ENCODE results near the genes TXLNB and NMBR.

DNA sequence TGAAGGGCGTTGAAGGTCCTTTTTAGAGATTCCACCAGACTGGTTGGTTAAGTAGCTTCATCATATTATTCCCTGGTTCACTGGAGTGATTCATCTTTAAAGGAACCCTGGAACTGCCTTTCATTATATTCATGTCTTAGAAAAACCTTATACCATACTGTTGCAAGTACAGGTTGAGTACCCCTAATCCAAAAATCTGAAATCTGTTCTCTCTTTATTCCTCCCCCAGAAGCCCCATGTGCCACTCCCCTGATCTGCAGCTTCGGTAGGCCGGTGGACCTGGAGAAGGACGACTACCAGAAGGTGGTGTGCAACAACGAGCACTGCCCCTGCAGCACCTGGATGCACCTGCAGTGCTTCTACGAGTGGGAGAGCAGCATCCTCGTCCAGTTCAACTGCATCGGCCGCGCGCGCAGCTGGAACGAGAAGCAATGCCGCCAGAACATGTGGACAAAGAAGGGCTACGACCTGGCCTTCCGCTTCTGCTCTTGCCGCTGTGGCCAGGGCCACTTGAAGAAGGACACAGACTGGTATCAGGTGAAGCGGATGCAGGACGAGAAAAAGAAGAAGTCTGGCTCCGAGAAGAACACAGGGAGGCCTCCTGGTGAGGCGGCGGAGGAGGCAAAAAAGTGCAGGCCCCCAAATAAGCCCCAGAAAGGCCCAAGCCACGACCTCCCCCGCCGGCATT, 31.3 kb downstream of the HECA start:
- RRBS = no CpG with 5 or more reads among the region's 25 CpGs

DNA sequence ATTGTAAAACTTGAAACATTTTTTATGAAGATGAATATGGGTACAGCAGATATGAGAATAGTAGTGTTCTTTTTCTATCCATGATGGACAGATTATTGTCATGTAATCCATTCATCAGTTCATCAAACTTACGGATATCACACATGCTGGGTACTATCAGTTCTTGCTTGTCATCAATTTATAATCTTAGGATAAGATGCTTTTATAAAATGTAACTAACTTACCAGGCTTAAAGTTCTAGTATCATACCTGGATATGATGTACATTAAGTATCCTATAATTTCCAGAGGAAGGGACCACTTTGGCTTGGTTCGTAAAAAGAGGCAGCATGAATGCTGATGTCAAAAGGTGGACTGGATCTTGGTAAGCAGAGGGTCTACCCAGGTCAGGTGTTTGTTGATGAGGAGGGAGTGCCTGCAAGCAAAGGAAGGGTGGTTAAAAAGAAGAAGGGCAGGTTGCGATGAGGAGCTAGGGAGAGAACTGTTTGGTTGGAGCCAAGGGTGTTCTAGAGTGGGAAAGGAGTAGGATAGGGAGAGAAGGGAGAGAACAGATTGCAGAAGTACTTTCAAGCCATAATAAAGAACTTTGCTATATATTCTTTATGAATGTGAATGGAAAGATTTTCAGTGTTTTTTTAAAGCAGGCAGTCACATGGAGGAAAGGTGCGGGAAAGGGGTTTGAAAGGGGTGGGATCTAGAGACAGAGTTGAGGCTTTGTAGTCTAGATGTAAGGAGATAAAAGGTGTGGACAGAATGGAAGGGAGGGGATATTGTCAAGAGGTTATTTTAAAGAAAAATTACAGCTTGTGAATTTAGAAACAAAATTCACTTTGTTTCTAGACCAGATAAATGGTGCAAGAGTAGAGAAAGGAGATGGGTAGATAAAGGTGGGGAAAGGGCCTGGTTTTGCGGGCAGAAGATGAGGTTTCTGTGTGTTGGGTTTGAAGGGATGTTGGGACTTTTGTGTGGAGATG, 35.6 kb downstream of the HECA start:
- RRBS = no CpG with 5 or more reads among the region's 5 CpGs

DNA sequence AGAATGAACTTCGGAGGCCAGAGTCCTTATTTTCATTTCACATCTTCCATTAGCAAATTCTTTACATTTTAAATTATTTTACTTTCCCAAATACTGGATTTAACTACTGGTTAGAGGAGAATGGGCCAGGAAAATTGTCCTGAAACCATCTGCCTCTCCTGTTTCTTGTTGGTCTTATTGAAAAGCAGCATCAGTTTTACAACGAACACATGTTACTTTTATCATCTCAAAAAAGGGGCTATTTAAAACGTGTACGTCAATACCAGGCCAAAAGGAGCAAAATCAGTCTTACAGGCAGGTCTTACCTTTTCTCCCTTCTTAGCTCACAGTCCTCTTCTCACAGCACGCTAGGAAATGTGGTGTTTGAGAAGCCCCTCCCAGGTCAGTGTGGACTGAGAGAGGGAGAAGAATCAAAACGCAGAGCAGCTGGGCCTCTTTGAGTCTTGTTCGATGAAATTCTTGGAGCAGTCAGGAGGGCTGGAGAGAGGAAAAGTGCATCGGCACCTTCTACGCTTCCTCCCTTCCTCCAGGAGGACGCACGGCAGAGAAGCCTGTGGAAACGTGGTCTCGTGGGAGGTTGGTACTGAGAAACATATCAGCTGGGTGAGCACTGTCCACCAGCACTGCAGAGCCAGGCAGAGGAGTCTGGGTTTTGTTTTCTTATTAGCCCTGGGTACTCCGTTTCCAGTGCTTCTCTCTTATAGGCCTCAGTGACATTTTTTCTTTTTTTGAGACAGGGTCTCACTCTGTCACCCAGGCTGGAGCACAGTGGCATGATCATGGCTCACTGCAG, 52.8 kb downstream of the TXLNB start:
- RRBS = no CpG with 5 or more reads among the region's 14 CpGs

DNA sequence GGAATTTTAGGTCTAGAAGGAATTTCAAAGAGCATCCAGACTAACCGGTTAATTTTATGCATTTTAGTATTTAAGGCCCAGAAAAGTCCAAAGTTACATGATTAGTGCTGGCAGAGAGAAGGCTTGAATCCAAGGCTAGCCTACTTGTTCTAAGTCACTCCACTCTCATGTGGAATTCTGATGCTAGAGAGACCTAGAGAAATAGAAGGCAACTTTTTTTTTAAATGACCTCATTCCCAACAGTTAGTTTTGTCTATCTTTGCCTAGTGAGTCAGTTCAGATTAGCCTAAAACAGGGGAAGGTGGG, 13.7 kb downstream of the TXLNB start:
- RRBS = no CpG with 5 or more reads among the region's 1 CpG

GRCh38 chr6:139291536-139292596, at the start of gene TXLNB:
Gene TXLNB (minus strand): TSS chr6:139291998.
- RRBS = no CpG with 5 or more reads among the region's 12 CpGs

GRCh38 chr6:139369693-139370873, 4.4 kb downstream of the CITED2 start:
- RRBS = no CpG with 5 or more reads among the region's 11 CpGs

DNA sequence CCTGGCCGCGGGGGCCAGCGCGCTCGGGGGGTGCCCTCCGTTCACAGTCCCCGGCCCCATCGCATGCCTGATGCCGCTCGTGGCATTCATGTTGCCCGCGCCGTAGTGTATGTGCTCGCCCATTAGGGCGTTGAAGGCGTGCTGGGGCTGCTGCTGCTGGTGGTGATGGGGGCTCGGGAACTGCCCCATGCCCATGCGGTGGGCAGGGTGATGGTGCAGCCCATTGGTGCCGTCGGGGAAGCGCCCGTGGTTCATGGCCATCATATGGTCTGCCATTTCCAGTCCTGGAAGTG, 833 bp downstream of the CITED2 start:
- RRBS = under 1% methylated on average over 5 of the region's 22 CpGs

DNA sequence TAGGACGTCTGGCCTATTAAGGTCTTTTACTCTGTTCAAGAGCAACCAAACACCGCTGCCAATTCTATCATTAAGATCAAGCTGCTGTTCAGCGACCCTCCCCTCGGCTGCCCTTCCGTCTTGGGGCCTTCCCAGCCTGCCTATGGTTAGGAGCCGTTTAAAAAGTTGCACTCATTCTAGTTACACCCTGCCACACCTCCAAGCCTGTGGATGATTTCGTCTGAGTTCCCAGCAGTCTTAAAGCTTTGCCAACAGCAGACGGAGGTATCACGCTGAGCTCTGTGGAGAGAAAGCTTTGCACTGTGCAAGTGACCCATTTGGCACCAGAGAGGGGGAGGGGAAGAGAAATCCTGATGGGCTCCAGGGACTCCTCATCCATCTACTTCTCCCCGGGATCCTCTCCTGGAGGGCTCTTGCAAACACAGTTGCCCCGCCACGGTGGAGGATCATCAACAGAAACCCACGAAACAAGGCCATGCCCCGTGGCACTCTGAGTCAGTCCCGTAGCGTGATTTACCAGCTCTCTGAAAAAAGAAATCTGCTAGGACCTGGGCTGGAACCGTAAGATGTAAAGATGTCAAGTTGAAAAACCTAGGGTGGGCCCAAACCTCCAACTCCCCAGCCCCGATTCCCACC, 98.8 kb upstream of the CITED2 start:
- RRBS = no CpG with 5 or more reads among the region's 18 CpGs

DNA sequence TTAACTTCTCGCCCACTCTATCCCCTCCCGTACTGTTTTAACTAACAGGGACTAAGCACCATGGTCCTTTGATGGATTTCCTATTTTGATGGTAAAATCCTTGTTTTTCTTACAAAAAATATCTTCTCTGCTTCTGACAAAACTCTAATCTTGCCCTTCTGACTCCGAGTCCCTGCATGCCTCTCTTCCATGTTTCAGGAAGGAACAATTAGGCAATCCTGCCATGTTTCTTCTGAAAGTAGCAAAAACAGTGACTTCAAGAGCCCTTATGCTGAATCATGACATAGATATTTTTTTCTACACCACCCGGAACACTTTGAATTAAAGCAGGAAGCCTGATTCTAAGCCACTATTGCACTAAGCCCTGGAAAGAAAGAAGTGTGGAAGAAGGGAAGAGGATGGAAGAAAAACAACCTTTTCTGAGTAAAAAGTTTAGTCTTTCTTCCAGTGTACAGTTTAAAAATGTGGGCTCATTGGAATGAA, 159.1 kb upstream of the CITED2 start:
- RRBS = no CpG with 5 or more reads among the region's 4 CpGs

DNA sequence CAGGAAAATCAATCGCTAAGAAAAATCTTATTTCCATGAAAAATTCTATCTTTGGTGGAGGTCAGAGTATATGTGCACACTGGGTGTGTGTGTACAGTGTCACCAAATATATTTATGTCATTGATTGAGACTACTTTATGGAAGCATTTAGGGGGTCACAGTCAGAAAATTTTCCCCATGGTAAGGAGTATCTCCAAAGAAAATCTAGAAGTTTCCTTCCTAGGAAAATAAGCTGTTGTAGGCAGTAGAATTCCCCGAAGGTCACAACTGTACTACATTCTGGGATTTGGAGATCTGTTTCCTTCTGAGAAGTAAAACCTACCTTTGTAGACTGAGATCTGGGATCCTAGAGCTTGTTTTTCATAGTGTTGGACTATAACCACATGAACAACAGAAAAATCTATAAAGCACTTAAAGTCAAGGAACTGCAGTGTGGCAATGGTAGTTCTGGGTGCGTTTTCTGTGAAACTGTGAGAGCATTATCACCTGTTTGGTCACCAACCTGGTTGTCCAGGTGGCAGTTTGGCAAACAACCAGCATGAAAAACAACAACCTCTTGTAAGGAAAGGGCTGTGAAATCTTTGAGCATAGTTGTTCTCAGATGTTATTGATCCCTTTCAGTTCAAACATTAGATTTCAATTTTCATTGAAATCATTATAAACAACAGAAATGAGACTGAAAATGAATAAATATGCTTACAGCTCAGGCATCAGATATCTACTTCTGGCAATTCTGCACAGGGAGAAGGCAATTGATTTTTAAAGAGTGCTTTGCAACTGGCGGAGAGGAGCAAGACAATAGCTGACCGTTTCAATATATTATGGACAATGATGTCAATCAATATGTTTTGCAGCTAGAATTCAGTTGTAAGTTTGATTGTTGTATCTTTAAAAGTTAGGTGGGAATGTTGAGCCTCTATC, 215.7 kb upstream of the CITED2 start:
- RRBS = no CpG with 5 or more reads among the region's 5 CpGs

DNA sequence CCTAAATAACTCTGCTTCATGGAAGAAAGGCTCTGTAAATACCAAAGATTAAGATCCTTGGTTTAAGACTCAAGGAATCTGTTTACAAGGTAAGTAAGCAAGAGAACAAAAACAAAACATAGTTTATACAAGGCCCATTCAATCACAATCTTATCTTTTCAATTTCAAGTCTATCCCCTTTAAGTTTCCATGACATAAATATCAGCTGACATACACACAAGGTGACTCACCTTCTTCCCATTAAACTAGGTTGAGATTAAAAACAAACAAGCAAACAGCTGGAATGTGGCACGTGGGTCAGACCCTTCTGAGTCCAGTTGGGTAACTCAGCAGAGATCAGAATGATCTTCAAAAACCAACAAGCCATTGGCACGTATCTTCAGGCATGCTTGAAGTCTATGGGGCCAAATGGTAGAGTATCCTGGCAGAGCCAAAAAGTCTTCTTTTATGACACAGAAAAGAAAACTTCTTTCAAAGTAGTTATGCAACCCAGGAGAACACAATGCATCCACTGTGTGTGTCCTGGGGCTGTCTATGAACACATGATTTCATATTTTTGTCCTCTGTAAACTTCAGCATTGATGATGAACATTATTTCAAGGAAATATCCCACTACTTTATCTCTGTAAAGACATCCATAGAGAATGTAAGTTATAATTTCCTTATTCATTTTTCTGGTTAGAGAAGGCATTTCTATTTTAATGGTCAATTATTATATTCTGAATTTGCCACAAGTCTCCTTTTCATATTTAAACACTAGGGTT, 603.5 kb upstream of the CITED2 start:
- RRBS = no CpG with 5 or more reads among the region's 2 CpGs

GRCh38 chr6:140101335-140101936, 727.0 kb upstream of the CITED2 start:
- RRBS = no CpG with 5 or more reads among the region's 3 CpGs

DNA sequence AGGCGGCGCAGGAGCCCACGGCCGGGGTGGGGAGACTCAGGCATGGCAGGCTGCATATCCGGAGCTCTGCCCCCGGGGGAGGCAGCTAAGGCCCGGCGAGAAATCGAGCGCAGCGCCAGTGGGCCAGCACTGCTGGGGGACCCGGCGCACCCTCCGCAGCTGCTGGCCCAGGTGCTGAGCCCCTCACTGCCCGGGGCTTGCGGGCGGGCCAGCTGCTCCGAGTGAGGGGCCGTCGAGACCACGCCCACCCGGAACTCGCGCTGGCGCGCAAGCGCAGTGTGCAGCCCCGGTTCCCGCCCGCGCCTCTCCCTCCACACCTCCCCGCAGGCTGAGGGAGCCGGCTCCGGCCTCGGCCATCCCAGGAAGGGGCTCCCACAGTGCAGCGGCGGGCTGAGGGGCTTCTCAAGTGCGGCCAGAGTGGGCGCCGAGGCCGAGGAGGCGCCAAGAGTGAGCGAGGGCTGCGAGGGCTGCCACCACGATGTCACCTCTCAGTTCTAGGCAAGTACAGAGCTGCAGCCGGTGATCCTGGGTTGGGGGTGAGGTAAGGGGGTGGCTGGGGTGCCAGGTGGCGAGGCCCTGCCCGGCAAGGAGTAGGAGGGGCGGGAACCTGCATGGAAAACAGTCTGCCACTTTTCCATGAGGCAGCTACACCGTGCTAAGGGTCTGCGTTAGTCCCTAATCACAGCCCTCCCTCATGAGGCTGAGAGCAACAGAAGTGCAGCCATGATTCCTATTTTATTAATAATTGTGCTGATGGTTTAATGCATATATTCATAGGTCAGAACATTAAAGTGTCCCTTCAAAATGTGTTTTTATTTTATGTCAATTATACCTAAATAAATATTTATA, 774.0 kb upstream of the CITED2 start:
- RRBS = 92% methylated on average over 11 of the region's 51 CpGs

GRCh38 chr6:140388879-140389303, 1014.4 kb upstream of the CITED2 start:
- RRBS = no CpG with 5 or more reads among the region's 3 CpGs

DNA sequence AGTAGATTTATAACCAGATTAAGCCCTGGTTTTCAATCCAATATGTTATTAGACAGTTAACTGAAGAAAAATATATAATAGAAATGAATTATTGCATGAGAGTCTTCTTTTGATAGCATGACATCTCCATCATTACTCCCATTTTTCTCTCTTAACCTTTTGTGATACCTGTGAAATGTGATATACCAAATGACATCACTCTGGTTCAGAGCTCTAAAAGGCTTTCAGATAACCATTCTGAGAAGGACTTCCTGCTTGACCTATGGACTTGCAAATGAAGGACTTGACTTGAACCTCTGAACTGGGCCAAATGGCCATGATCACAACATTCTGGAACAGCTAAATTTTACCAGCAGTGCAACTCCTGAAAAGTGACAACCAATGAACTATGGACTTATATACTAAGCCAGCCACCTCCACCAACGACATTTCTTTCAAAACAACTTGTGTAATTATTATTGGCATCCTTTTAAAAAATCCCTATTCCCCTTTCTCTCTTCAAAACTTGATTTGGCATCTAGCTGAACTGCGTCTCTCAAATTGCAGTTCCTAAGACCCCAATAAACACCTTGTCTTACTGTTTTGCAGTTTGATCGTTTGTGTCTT, 1085.8 kb upstream of the CITED2 start:
- RRBS = no CpG with 5 or more reads among the region's 3 CpGs

DNA sequence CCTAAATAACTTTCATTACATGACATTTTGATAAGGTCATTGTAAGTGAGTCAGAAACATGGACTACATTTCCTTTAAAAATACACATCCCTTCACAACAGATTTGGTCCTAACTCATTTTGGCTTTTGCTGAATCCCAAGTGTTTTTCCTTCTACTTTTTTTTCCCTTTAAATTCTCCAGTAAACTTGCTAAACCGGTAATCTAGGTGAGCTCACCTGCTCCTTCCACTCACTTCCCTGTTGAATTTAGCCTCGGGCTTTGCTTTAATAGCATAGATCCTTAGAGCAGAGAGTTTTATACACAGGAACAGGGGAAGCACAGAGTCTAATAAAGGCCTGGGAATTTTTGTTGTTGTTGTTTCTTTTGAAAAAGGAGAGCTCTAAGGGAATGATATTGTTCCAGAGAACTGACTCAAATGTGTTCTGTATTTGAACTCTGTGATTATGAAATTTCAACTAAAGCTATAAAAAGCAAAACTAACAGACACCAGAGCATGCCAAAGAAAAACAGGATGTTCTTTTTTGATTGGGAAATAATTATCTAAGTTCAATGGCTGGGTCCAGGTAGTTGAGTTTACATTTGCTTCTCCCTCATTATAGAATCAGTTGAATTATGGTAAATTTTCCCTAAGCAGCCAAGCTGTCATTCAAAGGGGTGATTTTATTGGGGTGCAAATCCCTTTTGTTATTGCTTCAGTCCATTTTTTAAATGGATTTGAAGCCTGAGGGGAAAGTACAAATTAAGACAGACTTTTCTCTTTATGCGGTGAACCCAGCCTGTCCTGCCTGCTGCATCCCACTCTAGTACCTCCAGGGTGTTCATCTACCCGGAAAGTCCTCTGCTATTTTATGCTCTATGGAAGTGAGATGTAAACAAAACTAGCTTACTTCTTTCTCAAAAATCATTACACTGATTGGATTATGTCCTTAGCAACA, 1088.5 kb upstream of the CITED2 start:
- RRBS = no CpG with 5 or more reads among the region's 4 CpGs

- RRBS = no CpG with 5 or more reads among the region's 2 CpGs
These were observed 1235.4 kb upstream of the CITED2 start for GRCh38 chr6:140609917-140610269.

GRCh38 chr6:141483455-141484061, 649.2 kb upstream of the GJE1 start:
- RRBS = no CpG with 5 or more reads among the region's 5 CpGs

DNA sequence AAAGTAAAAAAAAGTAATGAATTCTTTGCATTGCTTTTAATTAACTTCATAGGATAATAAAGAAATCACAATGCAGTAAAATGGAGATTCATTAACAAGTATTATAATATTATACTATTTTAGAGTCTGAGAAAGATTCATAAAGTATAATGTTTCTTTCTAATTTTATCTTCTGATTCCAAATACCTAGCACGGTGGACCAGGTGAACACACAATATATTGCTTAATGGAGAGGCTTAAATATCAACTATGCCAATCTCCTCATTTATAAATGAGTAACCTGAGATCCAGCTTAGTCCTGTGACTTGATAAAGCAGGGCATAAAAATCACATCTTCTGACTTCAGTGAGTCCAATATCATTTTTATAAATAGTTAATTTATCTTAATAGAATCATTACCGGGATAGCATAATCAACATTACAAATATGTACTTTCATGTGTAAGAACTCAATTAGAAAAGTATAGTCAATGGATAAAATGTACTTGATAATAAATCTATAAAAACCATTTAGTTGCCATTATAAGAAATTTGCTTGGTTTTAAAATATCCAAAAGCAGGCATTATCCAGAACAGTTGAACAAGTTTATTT, 144.4 kb upstream of the GJE1 start:
- RRBS = no CpG with 5 or more reads among the region's 2 CpGs

DNA sequence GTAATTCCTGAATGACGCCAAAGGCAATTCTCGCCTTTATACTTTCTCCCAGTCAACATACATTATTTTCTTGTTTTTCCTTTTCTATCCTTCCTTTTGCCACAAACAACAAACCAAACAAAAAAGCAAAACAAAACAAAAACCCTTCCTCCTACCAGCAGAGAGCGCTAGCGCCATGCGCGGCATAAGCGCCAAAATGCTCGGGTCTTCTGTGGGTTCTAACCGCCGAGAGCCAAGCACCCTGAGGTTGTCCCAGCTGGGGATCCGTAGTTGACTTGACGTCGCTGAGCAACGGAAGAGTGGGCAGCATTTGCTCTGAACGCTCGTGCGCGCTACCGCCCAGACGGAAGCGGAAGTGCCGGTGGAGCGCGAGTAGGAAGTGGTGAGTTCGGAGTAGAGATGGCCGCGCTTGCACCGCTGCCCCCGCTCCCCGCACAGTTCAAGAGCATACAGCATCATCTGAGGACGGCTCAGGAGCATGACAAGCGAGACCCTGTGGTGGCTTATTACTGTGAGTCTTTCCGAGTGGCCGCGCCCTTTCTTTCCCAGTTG, at the start of gene NMBR:
NMBR (minus strand) TSS at position 234 of the 552 bp plus-strand sequence.
- RRBS = no CpG with 5 or more reads among the region's 35 CpGs

Measured in AG09319 (cell line).